ENCODE measurements around a stretch of chr12.

DNA sequence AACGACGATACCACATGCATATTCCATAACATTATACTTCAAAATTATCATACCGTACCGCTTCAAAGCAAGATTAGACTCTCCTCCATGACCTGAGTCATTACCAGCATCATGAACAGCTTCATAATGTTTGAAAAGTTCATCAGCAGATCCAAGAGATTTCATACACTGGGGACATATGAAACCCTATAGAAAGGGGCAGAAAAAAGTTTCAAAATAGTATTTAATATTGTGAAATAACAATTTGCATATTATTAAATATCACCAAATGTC lies 64.4 kb downstream of the EEA1 start:
- PRO-cap = no peak
- RAMPAGE, long total RNA, 4 experiments = no peak in any of the 4 experiments

- PRO-cap = no peak
- RAMPAGE, long total RNA, 4 experiments = no peak in any of the 4 experiments
These were observed 29.7 kb downstream of the EEA1 start for GRCh38 chr12:92899157-92900084.

DNA sequence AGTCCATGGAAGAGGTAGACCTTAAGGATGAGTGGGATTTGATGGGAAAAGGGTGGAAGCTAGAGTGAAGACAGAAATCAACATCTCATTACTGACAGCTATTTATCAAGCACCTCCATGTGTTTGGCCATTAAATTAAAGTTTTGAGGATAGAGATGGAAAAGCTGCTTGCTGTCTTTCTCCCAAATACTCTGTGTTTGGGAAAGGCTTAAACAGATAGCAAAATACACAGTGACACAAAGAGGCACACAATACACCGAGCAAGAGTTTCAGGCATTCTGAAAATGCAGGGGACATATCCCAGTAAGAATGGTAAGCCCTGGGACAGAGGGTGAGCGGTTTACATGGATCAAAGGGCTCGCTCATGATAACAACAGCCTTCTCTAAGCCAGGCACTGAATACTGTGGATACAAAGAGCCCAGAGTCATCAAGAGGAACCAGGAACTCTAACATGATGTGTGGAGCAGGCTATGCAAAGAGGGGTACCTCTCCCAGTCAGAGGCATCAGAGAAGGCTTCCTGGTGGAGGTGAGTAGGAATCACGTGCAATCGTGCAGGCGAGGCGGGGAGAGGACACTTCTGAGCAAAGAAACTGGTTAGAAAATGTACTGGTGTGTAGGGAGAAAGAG lies 76.7 kb upstream of the EEA1 start:
- PRO-cap = no peak
- RAMPAGE, long total RNA, 4 experiments = no peak in any of the 4 experiments

GRCh38 chr12:93016983-93017313 lies 87.9 kb upstream of the EEA1 start:
- PRO-cap = no peak
- RAMPAGE, long total RNA, 4 experiments = no peak in any of the 4 experiments

GRCh38 chr12:93018636-93019275 lies 89.7 kb upstream of the EEA1 start:
- PRO-cap = bidirectional peak, plus-strand start at chr12:93019049, minus-strand start at chr12:93018746
- RAMPAGE, long total RNA, 4 experiments = no peak in any of the 4 experiments

GRCh38 chr12:93375508-93375838 lies 2.3 kb upstream of the NUDT4 start:
- PRO-cap = no peak
- RAMPAGE, long total RNA, 4 experiments = no peak in any of the 4 experiments

- PRO-cap = bidirectional peak, plus-strand start at chr12:93376654, minus-strand start at chr12:93376597
- RAMPAGE, long total RNA, 4 experiments = no peak in any of the 4 experiments
These were observed 1.1 kb upstream of the NUDT4 start for GRCh38 chr12:93376276-93377389.

DNA sequence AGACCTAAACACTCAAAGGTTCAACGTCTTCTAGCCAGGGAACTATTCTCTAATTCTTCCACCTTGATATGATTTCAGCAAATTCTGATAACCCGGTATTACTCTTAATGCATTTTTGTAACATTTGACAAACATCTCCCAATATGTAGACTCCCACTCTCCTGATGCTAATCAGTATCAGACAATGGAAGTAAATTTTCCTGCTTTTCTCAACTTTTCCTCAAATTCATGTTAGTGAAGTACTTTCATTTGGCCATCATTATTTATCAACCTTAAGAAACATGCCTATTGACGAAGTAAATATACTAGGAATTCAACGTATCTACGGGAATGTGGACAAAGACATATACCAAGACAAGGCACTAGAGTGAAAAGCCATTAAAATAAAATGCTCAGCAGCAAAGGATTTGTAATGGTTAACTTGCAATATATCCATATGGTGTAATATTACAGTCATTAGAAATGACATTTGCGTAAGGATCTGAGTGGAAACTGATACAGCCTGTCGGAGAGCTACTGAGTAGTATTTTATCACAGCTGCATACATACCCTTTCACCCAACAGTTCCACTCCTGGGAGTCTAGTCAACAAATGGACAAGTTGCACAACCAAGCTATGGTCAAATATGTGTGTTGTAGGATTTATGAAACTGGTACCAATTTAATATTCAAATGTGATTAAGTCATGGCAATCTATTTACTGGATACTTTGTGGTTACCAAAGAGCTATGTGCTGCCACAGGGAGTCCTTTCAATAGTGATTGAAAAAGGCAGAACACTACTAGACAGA lies 26.4 kb downstream of the NUDT4 start:
- PRO-cap = no peak
- RAMPAGE, long total RNA, 4 experiments = no peak in any of the 4 experiments

- PRO-cap = unidirectional peak, plus-strand start at chr12:93569848
- RAMPAGE, long total RNA, 4 experiments = start-site peak on the plus strand in 1 of 4 experiments, at chr12:93569851-93570112 at its widest, 5 reads per replicate
These were observed 3.0 kb upstream of the SOCS2 start for GRCh38 chr12:93569320-93570113.

DNA sequence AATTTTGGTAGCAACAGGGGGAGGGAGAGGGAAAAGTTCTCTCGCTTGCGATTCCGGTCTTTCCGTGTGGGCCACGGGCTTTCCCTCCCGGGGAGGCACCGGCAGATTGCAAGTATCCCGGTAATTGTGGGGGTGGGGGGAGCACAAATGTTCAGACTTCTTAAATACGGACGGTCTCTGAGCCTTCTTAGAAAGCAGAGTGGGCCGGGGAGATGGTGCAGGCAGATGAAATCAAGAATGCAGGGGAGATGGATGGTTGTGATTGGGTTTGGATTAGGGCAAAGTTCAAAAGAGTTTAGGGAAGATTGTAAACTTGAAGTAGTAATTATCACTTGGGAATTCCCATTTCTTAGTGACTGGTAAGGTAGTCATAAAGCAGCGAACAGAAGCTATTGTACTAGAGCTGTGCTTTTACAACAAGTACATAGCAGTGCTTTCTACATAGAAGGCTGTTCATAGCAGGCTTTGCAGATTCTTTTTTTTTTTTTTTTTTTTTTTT lies 1.3 kb downstream of the SOCS2 start:
- PRO-cap = unidirectional peak, minus-strand start at position 66 of the sequence
- RAMPAGE, long total RNA, 4 experiments = no peak in any of the 4 experiments

DNA sequence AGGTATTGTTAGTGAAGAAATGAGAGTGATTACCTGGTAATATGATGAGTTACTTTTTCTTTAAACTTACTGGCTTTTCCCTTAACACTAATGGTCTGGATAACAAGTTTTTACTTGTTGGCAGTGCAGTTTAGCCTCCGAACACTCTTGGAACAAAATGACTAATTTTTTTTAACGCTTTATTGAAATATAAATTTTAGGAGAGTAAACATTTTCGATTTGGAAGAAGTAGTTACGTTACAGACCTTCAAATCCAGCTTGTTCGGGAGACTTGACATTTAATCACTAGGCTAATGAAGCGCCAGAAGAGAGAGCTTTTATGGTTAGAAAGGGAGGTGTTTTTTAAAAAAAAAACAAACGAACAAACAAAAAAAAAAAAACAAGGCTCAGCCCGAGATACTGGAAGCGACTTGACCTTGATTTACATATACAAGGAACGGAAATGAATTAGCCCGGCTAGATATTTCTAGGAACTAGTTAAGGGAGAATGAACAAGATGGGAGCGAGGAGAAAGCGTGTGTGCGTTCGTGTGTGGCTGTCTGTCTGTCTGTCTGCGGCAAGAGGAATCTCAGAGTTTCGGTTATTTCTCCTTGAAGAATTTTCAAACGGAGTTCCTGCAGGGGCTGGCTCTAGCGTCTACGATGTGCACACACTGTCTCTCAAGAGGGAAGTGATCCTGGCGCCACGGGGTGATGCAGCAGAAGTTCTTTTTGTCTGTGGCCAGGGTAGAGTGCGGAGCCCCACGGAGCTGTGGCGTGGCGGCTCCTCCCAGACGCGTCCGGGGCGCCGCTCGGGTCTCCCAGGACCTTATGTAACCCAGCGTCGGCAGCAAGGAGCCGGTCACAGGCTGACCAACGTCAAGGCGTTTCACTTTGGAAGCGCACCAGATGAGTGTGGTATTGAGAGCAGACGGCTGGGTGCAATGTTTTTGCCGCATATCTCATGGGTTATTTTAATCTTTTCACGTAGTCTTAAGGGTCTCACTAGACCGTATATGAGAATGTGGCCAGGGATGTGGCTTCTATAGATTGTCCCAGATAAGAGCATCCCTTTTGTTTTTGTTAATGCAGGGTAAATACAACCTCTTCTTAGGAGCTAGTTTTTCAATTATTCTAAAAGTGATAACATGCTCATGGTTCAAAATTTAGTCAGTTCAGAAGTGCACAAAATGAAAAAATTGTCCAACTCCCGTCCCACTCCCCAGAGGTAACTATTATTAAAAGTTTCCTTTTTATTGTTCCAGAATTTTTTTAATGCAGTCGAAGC lies 18.9 kb downstream of the SOCS2 start:
- PRO-cap = unidirectional peak, plus-strand start at position 494 of the sequence; bidirectional peak, plus-strand start at position 713 of the sequence, minus-strand start at position 676 of the sequence; bidirectional peak, plus-strand start at position 886 of the sequence, minus-strand start at position 780 of the sequence
- RAMPAGE, long total RNA, 4 experiments = no peak in any of the 4 experiments

GRCh38 chr12:93593008-93593648 lies 20.7 kb downstream of the SOCS2 start:
- PRO-cap = no peak
- RAMPAGE, long total RNA, 4 experiments = no peak in any of the 4 experiments

DNA sequence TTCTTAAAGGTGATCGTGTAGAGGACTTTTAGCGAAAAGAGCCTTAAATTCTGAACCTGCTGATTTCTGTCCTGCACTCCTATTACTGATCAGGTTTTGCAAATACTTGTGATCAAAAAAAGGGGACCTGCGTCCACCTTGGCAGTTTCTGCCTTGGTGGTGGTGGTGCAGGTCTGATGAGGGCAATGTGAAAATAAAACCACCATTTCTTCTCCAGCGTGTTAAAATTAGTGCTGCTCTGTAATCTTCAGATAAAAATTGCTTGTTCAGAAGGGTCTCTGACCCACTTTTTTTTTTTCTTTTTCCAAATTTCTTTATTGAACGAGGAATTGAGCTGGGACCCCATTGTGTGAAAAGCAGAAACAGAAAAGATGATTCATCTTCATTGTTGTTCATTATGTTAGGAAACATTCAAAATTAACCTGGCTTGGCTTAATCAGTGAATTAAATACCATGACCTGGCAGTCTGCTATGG lies 1.1 kb downstream of the CRADD start:
- PRO-cap = no peak
- RAMPAGE, long total RNA, 4 experiments = no peak in any of the 4 experiments

- PRO-cap = no peak
- RAMPAGE, long total RNA, 4 experiments = start-site peak on the plus strand in 1 of 4 experiments, at chr12:93749078-93749229 at its widest, 7 reads per replicate
These were observed 71.9 kb downstream of the CRADD start for GRCh38 chr12:93749091-93749392.

DNA sequence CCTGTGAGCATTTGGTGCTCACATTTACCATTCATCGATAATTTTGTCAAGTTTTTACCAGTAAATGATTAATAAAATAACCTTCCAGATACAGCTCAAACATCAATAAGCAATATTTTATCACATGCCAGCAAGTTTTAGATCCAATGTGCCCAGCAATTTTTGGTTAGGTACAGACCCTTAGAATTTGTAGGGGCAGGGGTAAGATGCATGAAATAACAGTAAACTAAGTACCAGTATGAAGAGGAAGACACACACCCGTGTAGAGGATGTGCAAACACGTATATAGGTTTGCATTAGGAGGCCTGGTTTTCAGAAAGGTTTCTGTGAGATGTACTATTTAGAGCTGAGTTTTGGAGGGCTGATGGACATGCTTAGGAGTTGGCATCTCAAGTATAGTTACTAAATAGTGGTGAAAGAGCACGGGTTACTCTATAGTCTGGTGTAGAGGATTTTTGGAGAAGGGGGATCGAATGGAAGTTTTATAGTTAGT lies 98.0 kb downstream of the CRADD start:
- PRO-cap = no peak
- RAMPAGE, long total RNA, 4 experiments = no peak in any of the 4 experiments

DNA sequence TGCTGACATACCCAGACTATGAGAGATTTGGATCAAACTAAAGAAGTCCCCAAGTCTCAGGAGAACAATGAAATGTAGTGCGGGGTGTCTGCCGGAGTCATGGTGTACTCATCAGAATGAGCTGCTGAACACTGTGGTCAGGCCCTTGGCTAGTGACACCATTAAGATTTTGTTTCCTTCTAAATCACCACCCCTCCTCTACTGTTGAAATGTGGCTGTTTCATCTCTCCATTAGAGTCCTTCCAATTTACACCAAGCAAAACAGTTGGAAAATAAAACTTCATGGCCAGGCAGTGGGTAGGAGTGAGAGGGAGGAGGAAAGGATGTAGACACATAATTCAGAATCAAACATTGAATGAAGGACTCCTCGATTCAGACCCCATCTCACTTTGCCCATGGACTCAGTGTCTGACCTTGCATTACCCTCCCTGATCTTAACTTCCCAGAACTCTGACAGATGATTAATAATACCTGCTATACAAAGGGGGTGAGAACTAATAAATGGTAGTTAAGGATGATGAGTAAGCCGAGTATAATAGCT lies 127.4 kb downstream of the CRADD start:
- PRO-cap = no peak
- RAMPAGE, long total RNA, 4 experiments = no peak in any of the 4 experiments

- PRO-cap = no peak
- RAMPAGE, long total RNA, 4 experiments = no peak in any of the 4 experiments
These were observed 170.2 kb downstream of the CRADD start for GRCh38 chr12:93847303-93847926.

GRCh38 chr12:94007963-94008278 lies 140.5 kb upstream of the PLXNC1 start:
- PRO-cap = no peak
- RAMPAGE, long total RNA, 4 experiments = no peak in any of the 4 experiments

- PRO-cap = bidirectional peak, plus-strand start at chr12:94150772, minus-strand start at chr12:94150496
- RAMPAGE, long total RNA, 4 experiments = no peak in any of the 4 experiments
These were observed 2.0 kb downstream of the PLXNC1 start for GRCh38 chr12:94150329-94150894.

DNA sequence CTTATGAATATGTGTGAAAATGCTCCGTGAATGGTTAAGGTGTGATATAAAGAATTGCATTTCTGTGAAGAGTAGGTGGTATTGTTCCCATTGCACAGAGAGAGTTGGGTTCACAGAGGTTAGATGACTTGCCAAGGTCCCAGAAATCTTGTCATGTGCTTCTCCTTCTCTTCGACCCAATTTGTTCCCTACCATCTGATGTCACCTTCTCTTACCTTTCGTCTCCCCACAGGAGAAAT lies 95.9 kb downstream of the PLXNC1 start:
- PRO-cap = no peak
- RAMPAGE, long total RNA, 4 experiments = no peak in any of the 4 experiments

Data from transverse colon (tissue), 4 donors.